Measurements from ENCODE around the genes RWDD3 and PLPPR5.

GRCh38 chr1:94897461-94898099 is 29.3 kb downstream of the CNN3 start:
- RAMPAGE, long total RNA, result no peak
- RRBS, result no CpG with 5 or more reads among the region's 9 CpGs

- RAMPAGE, long total RNA, result no peak
- RRBS, result no CpG with 5 or more reads among the region's 16 CpGs
Observed at GRCh38 chr1:94922445-94923469, 4.2 kb downstream of the CNN3 start.

GRCh38 chr1:94926142-94926791 is 643 bp downstream of the CNN3 start:
- RAMPAGE, long total RNA, result no peak
- RRBS, result under 1% methylated on average over 32 of the region's 67 CpGs

DNA sequence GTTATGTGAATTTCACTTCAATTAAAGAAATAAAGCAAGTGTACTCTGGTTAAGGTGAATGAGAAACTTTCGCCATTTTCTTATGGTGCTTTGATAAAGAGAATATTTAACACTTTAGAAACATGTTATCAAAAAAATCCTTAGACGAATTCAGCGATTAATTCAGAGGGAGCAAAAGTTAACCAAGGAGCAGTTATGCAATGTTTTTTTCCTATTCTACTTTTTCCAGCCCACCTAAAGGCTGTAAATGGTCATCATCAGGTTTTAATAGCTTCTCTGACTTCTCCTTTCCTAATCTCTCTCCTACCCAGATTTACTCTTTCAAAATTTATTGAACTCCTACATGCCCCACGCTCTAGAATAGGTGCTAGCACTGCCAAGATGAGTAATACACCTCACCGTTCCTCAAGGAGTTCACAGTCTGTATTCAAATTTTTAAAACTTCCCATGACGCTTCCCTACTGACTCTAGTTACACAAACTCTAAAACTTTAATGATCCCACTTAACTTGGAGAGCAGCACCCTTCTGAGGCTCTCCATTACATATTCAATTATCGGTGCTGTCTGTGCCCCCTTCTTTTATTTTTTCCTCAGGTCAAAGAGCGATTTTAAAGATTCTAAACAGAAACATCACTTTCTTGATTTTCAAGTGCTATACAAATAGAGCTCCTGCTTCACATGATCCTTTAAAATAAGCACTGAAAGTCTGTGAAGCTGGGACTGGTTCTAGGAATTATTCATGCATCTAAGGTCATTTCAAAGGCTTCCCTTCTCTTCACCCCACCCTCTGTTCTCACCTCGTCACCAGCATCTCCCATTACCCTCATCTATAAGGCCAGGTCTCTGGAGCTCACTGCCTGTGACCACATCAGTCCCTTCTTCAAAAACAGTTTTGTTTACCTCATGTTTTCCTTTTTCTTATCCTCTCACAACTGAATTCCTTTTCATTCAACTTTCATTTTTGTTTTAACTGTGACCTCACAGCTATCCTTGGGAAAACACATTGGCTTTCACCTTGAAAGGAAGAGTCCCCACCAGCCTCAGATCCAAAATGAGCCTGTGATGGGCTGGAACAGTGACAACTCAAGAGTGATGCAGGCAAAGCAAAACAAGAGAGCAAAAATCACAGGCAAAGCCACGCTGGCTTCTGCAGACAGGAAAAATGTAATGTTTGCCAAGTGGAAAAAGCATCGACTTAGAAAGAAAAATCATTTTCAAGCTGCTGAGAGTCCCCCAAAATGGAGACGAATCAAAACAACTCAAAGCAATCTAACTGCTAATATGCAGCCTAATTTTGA is 51.4 kb downstream of the ALG14 start:
- RAMPAGE, long total RNA, result no peak
- RRBS, result no CpG with 5 or more reads among the region's 12 CpGs

DNA sequence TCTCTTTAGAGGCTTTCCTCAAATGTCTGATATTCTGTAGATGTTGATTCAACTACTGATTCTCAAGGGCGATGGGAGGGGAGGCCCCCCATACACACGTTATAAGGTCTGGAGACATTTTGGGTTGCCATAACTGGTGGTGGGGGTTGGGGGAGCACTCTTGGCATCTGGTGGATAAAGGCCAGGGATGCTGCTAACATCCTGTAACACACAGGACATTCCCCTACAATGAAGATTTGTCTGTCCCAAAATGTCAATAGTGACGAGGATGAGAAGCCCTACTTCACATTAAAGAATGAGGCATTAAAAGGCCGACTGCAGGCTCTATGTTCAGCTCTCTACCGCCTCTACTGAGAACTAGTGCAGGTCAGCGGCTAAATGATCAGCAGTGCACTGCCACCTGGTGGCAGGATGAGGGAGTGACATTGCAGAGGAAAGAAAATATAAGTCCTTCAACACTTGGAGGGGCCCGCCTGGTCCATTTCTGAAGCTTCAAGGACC is 29.5 kb downstream of the ALG14 start:
- RAMPAGE, long total RNA, result no peak
- RRBS, result no CpG with 5 or more reads among the region's 7 CpGs

DNA sequence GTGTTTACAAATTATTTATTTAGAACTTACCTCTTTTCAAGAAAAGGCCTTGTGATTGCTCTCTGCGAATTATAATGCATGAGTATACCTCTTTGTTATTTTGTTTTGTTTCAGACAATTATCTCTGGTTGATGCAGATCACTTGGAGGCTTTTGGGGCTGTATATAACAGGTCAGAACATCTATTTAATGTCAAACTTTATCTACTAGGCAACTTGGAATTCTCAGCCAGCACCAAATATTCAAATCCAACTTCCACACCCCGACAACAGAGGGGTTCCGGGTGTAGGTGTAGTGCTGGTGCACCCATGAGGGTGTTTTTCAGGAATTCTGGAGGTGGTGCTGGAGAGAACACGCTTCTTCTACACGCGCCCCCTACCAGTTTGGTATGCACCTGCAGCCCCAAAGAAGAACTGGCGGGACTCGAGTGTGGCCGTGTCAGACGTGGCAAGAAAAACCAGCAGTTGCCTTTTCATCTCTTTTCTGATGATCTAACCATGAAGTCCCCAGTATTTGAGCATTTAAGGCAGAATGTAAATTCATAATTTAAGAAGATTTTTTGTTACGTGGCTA is 575 bp upstream of the TLCD4 start:
- RAMPAGE, long total RNA, result no peak
- RRBS, result no CpG with 5 or more reads among the region's 11 CpGs

GRCh38 chr1:95233766-95234921 is at the start of gene RWDD3:
Gene RWDD3 (plus strand): TSS chr1:95234210.
- RAMPAGE, long total RNA, result start-site peak on the plus strand at chr1:95234189-95234228, 245 and 257 reads in 2 replicates
- RRBS, result 2% methylated on average over 18 of the region's 86 CpGs

- RAMPAGE, long total RNA, result no peak
Observed at GRCh38 chr1:95559020-95559359, 325.0 kb downstream of the RWDD3 start.

DNA sequence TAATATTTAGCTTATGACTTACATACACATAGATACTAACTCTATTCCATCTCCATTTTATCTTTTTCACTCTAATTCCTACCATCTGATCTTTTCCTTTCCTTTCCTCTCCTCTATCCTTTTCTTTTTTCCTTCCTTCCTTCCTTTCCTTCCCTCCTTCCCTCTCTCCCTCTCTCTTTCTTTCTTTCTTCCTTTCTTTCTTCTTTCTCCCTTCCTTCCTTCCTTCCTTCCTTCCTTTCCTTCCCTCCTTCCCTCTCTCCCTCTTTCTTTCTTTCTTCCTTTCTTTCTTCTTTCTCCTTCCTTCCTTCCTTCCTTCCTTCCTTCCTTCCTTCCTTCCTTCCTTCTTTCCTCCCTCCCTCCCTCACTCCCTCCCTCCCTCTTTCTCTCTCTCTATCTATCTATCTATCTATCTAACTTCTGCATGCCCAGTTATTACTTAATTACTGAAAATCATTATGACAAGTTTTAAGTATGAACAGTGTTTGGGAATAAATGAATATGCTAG is 409.0 kb downstream of the PTBP2 start:
- RAMPAGE, long total RNA, result no peak

DNA sequence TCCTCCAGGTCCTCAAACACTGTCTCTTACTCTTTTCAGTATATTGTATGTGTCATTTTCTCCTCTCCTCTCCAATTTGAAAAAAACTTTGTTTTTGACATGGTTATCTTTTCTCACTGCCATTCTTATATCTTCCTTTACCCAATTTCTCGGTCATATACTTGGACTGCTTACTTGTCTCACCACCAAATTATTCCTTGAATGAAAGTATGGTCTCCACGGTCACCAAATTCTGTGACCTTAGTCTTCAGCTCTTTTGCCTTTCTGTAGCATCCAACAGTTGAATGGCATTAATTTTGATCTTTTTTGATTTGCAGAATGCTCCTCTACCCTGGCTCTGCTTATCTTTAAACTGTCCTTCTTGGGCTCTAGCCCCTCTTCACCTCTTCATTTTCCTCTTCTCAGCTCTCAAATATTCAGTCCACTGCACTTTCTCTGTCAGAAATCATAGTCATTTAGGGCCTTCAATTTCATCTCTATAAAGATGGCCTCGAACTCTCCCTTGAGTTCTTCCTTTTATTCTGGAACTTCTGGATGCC is 365.9 kb downstream of the DPYD start:
- RAMPAGE, long total RNA, result no peak
- RRBS, result no CpG with 5 or more reads among the region's 3 CpGs

DNA sequence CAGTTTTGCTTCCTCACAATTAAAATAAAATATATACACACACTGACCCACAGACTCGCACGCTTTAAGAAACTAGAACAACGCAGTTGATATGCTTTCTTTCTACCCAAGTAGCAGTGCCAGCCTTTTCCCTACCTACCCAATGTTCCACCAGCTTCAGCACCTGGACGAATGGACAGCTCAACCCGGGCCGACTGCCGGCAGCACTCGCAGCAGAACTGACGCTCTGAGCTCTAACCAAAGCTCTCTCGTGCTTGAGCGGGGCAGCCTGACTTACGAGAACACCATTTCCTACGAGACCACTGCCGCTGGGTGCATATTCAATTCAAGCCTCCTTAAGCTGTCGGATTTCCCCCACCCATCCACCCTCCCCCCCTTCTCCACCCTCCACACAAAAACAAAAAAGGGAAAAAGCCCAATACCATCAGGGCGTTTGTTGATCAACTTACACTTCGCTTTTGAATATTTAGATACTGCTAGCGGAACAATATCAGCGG is 127.4 kb upstream of the DPYD start:
- RAMPAGE, long total RNA, result no peak
- RRBS, result no CpG with 5 or more reads among the region's 19 CpGs

- RAMPAGE, long total RNA, result no peak
- RRBS, result no CpG with 5 or more reads among the region's 6 CpGs
Observed at GRCh38 chr1:98049755-98050157, 128.9 kb upstream of the DPYD start.

DNA sequence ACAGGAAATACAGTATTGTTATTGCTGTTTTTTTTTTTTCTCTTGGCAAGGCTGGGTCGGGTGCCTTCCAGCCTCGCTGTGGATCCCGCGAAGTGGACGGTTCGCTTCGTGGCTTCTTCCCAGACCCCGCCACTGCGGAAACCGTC is 388 bp upstream of the SNX7 start:
- RAMPAGE, long total RNA, result no peak
- RRBS, result no CpG with 5 or more reads among the region's 10 CpGs

GRCh38 chr1:98871149-98872017 is 133.3 kb downstream of the PLPPR5 start:
- RAMPAGE, long total RNA, result no peak
- RRBS, result no CpG with 5 or more reads among the region's 6 CpGs

DNA sequence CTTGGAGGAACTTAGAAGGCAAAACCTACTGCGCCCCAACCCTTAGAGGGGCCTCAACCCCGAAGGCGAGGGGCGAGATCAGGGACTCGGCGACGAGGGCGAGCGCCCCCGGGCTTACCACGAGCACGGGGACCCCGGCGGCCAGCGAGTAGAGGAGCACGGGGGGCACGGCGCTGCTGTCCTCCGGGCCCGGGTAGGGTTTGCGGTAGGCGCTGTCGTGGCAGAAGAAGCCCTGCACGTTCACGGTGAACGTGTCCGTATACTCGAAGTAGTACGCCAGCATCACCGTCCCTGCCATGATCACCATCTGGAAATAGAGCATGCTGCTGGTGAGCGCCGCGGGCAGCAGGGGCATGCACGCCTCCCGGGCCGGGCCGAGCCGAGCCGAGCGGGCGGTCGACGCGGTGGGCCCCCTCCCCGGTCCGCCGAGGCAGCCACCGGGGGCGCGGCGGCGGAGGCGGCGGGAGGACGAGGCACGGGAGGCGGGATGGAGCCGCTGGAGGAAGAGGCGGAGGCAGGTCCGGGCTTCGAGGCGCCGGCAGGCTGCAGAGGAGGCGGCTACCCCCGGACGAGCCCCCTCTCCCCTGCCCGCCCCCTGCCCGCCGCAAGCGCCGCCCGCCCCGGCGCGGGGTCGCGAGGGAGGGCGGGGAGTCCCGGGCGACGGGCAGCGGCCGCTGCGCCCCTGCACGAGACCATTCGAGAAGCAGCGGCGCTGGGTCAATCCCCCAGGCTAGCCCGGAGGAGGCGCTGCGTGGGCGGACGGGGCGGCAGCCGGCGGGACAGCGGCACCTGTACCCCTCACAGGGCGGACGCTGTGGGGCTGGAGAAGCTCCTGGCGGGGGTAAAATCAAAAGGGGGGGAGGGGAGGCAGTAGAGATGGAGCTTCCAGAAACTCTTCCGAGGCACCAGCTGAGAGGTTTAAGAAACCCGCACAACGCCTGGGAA is at the start of gene PLPPR5:
Gene PLPPR5 (minus strand): TSS at position 545 of the 945 bp plus-strand sequence.
- RAMPAGE, long total RNA, result no peak
- RRBS, result 2% methylated on average over 53 of the region's 103 CpGs

- RAMPAGE, long total RNA, result no peak
- RRBS, result no CpG with 5 or more reads among the region's 2 CpGs
Observed at GRCh38 chr1:99180403-99180720, 83.9 kb upstream of the PLPPR4 start.

GRCh38 chr1:99603826-99604226 is 42.1 kb upstream of the PALMD start:
- RAMPAGE, long total RNA, result no peak
- RRBS, result no CpG with 5 or more reads among the region's 1 CpG

- RAMPAGE, long total RNA, result no peak
- RRBS, result no CpG with 5 or more reads among the region's 9 CpGs
Observed at GRCh38 chr1:99647532-99648585, 1.9 kb downstream of the PALMD start.

- RAMPAGE, long total RNA, result no peak
- RRBS, result no CpG with 5 or more reads among the region's 3 CpGs
Observed at GRCh38 chr1:99650691-99651418, 4.9 kb downstream of the PALMD start.

GRCh38 chr1:99664050-99664486 is 18.2 kb downstream of the PALMD start:
- RAMPAGE, long total RNA, result no peak
- RRBS, result no CpG with 5 or more reads among the region's 2 CpGs